Cerebral cortex (tissue), 2 donors: ENCODE measurements around a stretch of chr1.

DNA sequence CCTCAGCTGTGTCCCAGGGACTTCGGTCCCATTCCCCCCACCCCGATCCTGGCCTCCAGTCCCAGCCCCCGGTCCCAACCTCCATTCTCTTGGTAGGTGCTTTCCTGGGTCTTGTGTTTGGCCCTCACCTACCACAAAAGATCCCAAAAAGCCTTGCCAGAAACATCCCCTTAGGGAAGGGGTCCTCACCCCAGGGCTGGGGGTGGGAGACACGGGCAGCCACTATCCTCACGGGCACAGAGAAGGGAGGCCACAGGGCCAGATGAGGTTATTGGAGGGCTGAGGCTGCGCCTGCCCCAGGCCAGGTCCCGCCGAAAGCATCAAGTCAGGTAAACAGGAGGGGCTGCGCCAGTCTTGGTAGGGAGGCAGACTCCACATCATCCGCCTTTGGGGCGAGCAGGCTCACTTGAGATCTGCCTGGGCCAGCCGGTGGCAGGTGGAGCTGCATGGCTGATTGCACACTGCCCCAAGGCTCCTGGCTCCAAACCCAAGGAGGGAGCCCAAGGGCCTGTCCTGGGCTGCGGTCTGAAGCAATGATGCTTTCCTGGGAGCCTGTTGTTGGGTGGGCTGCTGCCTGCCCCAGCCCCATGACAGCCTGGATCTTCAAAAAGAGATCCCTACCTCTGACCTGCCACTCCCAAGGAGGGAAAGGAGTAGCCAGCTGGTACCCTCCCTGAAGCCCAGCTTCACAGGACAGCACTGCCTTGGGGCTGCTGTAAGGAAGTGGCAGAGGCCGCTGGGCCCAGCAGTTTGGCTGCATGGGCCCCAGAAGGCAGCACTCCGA lies 4.5 kb downstream of the SMIM1 start:
- PRO-cap, 2 experiments = no peak in any of the 2 experiments

DNA sequence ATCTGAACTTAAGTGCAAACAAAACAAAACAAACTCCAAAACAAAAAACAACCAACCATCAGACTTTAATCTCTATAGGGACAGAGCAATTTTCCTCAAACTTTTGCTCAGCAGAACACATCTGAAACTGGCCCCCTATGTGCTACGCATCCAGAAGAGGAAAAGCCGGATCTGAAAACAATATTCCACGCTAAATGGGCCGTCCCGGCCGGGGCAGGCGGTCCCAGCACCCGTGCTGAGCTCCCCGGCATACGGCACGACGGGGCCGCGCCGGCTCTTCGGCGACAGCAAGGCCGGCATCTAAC lies 623 bp downstream of the CEP104 start:
- PRO-cap, 2 experiments = no peak in any of the 2 experiments

DNA sequence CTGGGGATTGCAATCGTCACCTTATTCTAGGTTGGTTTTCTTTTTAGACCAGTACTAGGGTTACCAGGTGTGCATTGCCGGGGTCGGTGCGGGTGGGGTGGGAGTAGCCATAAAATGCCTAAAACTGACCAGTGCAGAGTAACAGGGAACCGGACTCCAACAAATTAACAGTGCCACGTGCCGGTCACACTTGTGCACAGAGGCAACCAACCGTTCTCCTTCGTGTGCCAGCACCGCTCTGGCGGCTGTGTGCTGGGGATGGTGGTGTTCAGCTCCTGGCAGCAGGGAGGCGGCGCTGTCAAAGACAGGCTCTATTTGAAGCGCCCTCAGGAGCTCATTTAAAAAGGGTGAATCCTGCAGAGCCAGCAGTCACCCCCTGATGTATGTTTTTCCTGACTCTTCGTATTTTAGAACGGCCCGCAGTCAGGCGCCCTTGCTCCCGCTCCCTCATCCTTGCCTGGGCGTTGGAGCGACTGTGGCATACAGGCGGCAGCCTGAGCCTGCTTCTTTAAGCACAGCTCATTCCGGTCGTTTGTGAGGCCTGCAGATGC lies 912 bp downstream of the DFFB start:
- PRO-cap, 2 experiments = peak in 1 of 2 experiments; most common plus-strand start position 341 of the sequence (in 1); most common minus-strand start position 240 of the sequence (in 1)

DNA sequence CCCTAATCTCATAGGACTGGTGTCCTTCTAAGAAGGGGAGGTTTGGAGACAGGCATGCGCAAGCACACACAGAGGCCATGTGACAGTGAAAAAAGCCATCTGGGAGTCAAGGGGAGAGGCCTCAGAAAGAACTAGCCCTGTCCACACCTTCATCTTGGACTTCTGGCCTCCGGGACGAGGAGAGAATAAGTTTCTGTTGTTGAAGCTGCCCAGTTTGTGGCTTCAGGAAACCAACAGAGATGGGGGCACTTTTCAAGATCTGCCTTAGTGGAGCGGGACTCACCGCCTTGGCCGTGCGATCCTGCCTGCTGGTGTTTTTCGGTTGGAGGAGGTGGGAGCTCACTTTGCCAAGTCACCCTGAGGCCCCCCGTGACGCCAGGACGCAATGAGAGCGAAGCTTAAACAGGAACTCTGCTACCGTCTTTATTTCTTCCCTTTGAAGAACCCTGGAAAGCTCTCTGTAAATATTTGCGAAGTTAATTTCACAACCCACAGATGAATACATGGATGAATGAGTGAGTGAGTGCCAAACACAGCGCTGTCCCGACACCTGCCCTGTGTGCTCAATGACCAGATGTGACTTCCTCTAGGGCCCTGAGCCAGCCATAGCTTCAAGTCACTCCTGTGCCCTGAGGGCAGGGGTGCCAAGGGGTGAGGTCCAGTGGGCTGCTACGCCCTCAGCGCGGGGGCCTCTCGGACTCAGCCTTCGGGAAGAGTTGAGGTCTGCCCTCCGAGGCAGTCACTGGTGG lies 42.6 kb upstream of the C1orf174 start:
- PRO-cap, 2 experiments = no peak in any of the 2 experiments

DNA sequence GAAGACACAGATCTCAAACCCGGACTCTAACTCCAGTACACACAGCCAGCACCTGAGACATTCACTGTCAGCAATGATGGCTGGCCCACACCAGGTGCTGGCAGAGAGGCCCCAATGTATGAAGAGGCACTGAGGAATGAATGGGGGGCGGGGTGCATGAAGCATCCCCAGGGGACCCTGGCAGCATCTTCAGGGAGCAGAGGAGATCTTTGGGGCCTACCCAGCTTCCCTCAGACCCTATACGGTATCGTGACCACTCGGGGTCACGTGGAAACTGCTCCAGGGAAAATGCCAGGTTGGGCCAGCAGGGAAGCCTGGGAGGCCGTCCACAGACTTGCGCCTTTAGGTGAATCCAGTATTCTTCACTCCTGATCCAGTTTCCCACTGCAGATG lies 84.3 kb downstream of the NPHP4 start:
- PRO-cap, 2 experiments = no peak in any of the 2 experiments

DNA sequence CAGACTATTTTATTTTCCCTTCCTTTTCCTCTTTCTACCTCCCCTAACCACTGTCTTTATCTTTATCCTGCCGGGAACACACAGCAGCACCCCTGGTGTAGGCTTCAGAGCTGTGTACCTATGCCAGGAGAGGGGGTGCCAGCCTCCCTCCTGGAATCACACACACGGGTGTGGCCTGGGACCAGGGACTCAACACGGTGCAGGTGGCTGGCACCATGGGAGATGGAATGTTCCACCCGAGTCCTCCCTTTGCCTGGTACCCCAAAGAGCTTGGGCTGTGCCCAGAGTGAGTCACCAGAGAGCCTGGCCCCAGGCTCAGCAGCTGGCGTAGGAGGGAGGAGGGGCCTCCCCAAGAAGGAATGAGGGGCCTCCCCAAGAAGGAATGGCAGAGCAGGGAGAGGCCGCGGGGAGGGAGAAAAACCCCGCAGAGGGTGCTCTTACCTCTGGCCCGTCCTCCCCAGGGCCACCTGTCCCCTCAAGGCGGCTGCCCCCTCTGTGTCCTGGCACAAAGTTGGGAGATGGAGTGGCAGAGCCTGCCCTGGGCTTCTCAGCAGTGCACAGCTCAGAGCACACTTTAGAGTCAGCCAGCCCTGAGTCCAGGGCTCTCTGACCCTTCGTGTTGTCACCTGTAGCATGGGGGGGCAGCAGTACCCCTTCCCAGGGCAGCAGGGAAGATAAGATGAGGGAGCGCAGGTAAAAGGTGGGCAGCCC lies 20.4 kb upstream of the KCNAB2 start:
- PRO-cap, 2 experiments = no peak in any of the 2 experiments

- PRO-cap, 2 experiments = no peak in any of the 2 experiments
Observed at GRCh38 chr1:6240172-6240993, 3.6 kb upstream of the HES3 start.

DNA sequence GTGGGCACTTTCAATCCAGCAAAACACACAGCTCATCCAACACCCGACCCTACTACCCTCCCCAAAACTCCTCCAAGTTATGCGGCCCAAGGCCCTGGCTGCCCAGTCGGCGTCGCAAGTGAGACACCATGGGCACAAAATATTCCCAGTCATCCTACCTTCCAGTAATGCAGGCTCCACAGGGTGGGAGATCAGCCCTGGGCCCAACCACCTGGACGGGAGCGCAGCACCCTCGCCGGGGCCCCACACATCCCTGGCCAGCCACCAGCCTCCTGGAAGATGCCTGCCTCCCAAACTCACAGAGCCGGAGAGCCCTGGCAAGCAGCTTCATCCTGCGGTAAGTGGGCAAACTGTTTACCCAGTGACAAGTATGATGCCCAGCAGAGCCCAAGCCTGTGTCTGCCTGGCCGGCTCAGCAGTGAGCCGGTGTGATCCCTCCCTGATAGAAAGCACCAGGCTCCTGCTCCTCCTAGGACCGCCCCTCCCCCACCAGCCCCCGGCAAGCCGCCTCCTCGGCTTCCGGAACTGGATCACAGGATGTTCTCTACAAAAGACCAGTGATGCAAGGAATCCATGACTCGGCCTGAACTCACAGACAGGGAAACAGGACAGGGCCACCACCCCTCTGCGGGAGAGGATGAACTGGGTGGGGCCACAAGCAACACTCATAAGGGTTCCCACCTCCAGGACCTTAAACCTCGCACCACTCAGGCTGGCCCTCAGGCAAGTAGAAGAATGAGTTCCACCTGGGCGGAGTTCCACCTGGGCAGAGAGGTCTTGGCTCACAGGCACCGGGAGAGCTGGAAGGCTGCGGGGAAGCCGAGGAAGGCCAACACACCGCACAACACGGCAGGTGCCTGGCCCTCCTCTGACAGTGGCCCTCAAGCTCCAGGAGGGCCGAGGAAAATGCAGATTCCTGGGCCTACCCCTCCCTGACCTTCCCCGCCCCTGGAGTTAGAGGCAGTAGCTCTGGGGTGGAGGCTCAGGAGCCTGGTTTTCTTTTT lies 7.9 kb downstream of the ACOT7 start:
- PRO-cap, 2 experiments = peak in 1 of 2 experiments; most common plus-strand start position 592 of the sequence (in 1); most common minus-strand start position 484 of the sequence (in 1)

GRCh38 chr1:6417998-6418828 lies 1.5 kb downstream of the HES2 start:
- PRO-cap, 2 experiments = no peak in any of the 2 experiments

DNA sequence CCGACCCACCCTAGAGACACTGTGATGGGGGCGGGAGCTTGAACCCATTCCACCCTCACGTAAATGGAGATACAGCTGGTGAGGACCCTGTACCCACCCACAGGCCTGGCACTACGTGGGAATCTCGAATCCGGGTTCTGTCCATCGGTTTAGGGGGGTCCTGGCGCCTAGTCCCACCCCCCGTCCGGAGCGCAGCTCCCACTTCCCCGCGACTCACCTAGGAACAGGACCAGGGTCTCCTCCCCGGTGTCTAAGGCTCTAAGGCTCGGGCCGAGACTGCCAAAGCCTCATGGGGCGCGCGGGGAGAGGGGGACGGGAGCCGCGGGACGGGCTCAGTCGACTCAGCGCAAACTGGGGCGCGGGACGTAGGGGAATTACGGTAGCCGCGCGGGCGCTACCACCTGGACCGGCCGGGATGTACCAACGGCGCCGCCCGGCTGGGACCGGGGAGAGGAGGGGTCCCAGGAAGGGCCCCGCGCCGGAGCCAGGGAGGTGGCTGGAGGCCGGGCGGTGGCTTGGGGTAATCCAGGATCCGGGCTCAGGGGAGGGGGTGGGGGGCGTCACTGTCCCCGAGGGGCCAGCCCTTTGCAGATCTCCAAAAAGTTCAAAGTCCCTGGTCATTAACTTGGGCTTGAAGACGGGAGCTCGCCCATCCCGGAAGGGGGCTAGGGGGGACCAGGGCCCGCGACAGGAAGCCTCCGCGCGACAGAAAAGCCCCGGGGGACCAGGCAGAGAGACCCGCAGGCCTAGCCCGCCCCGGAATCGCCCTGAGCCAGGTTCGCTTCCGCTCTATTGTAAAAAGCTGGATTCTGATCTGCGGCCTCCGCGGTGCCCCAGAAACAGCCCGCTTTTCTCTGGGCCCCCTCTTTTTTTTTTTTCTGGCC lies 997 bp downstream of the PLEKHG5 start:
- PRO-cap, 2 experiments = peak in 1 of 2 experiments; most common plus-strand start position 423 of the sequence (in 1); most common minus-strand start position 343 of the sequence (in 1)

- PRO-cap, 2 experiments = no peak in any of the 2 experiments
Observed at GRCh38 chr1:6496202-6496791, 4.8 kb upstream of the PLEKHG5 start.

DNA sequence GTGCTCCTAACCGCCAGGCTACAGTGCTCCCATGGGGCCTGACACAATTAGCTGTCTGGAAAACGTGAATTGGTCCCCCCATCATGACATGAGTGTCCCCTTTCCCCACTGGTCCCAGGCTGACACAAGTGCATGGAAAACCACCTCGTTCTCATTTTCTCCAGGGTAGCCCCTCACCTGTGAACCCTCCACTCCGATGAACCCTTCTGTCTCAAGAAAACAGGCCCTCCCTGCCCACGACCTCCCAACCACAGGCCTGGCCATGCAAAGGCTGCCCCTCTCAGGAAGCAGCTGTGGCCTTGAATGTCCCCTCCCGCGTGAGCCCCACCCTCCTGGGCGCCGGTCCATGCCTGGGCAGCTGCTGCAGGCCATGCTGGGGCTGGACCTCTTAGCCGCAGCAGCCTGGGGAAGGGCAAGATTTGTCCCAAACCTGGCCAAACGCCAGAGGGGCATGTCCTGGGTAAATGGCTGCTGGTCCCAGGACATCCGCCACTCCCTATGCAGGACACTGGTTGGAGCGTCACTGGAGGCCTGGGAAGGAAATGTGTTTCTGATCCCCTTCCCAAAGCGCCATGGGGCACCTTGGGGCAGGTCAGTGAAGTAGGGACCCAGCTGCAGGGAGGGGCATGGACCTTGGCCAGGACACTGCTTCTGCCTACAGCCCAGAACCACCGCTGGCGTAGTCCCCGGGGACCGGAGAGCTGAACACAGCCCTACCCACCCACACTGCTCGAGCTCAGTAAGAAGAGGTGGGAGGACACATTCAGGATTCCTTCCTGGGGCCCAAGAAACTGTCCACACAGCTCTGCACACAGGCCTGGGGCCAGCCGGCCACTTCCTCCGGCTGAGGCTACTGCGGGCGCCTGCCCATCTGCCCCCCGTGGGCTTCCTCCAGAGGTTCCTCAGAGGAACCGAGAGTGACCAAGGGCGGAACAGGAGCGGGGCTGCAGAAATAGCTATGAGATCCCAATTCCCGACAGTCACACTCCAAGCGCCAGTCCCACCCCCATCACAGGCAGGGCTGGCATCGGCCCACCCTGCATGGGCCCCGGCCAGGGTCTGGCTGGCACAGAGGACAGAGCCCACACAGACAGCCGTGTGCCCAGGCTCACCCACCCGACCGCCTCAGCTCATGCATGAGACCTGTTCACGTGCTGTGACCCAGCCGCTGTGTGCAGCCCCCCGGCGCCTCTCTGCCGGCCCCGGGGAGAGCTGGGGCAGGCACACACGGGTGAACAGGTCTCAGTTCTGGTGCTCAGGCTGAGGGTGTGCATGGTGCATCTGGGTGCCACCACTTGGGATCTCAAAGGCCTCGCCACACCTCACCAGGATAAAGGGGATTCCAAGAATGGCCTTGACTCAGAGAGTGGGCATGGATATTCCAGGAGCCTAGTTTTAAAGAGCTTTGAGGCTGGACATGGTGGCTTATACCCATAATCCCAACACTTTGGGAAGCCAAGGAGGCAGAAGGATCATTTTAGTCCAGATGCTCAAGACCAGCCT lies 10.8 kb upstream of the PLEKHG5 start:
- PRO-cap, 2 experiments = no peak in any of the 2 experiments

GRCh38 chr1:6525142-6526043 lies 28.9 kb downstream of the NOL9 start:
- PRO-cap, 2 experiments = no peak in any of the 2 experiments

- PRO-cap, 2 experiments = no peak in any of the 2 experiments
Observed at GRCh38 chr1:6581594-6582780, 2.2 kb downstream of the ZBTB48 start.

DNA sequence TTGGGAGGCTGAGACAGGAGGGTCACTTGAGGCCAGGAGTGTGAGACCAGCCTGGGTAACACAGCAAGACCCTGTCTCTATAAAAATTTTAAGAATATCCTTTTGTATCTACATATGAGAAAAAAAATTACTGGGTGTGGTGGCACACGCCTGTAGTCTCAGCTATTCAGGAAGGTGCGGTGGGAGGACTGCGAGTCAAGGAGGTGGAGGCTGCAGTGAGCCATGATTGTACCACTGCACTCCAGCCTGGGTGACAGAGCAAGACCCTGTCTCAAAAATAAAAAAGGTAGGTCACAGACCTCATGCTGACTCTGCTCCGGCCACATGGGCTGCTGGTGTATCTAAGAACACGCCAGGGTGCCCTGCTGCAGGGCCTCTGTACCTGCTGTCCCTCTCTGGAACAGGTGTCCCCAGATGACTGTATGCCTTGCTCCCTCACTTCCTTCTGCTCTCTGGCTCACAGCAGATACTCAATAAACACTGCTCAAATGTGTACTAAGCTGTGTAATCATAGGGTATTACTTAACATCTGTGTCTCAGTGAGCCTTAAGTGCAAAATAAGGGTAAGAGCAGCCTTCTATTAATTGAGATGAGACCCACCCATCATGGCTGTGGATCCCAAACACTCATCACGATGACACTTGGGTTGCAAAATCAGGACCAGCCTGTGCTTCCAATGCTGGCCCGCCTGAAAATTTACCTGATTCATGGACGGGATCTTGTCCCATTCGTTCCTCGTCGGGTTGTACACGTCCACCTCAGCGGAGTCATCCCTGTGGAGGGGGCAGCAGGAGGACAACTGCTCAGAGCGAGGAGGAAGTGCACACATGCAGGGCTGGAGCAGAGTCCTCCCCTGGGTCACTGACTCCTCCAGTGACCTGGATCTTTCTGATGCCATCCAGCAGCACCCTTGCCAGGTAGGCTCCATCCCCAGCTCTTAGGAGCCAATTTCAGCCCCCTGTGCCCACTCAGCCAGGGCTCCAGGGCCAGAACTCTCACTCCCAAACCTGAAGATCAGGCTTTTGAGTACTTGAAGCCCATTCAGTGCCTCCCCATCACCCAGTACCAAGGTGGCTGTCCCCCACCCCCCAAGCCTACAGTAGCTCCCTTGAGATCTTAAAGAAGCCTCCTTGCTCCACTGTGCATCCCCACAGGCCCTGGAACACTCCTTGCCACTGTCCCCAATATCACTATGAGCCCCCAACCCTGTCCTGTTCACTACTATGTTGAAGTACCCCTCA lies 7.5 kb downstream of the KLHL21 start:
- PRO-cap, 2 experiments = no peak in any of the 2 experiments

DNA sequence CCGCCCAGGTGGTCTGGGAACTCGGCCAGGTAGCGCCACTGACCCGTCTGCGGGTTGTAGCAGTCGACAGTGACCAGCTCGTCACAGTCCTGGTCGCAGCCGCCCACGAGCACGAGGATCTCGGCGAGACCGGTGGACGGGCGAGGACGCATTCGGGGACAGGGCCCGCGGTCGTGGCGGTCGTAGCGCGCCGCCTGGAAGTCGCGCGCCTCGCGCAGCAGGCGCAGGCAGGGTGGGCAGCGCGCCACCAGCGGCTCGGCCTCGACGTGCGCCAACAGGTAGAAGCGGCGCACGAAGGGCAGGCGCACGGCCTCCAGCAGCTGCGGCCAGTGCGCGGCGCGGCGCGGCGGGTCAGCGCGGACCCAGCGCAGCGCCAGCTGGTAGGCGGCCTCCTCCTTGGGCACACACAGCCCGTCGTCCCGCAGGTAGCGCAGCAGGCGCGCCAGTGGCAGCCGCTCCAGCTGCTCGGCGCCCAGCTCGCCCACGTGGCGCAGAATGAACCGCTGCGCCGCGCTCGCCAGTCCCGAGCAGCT lies 762 bp downstream of the KLHL21 start:
- PRO-cap, 2 experiments = peak in 1 of 2 experiments; most common minus-strand start position 447 of the sequence (in 1)

DNA sequence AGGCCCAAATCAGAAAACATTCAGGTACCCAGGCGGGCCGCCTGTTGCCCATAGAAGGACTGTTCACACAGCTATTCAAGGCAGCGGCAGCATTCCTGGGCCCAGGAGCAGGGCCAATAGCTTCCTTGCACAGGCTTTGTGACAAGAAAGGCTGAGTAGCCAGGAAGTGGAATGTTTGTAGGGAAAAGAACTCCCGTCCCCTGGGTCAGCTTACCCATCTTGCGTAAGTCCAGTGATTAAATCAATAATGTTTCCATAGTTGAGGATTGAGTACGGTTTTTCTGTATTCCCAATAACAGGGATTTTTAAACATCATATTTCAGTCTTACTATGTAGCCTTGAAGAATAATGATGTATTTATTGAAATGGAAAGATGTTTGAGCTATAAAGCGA lies 1.6 kb upstream of the KLHL21 start:
- PRO-cap, 2 experiments = peak in 1 of 2 experiments; most common plus-strand start position 171 of the sequence (in 1); most common minus-strand start position 118 of the sequence (in 1)

- PRO-cap, 2 experiments = no peak in any of the 2 experiments
Observed at GRCh38 chr1:6622619-6623826, 1.6 kb upstream of the THAP3 start.

GRCh38 chr1:6743622-6744352 lies 41.5 kb upstream of the CAMTA1 start:
- PRO-cap, 2 experiments = no peak in any of the 2 experiments

DNA sequence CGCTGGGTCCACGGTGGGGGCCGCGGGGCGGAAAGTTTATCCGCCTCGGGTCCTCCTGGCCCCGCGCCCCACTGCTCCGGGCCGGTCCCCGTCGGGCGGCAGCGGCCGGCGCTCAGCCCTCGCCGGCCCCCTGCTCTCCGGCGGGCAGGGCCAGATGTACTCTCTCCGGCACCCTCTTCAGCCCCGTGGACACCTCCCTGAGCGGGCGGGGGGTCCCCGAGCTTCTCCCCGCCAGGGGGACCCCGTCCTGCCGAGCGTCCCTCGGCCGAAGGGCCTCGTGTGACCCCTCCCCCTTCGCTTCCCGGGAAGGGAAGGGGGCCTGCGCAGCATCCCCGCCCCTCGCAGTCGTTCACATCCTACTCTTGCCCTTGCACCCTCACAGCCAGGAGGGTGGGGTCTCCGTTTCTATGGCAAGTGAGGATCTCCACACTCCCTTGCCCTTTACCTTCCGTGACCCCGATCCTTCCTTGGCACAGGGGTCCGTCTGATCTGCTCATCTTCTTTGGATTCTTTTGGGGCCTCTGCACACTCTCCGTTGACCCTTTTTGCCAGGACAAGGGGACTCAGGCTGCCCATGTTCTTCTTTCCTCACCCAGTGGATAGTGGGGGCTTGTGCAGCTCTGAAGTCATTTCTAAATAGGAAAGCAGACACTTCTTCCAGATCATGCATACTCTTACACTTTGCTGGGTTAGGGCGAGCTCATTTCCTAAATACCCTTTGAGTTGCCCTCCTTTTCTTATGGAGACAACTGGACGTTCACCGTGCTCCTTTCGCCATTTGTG lies 896 bp downstream of the CAMTA1 start:
- PRO-cap, 2 experiments = no peak in any of the 2 experiments